Mesenchymal stem cell of Wharton's jelly (primary cell): ENCODE results near the genes LCMT1, HS3ST4 and GSG1L.

DNA sequence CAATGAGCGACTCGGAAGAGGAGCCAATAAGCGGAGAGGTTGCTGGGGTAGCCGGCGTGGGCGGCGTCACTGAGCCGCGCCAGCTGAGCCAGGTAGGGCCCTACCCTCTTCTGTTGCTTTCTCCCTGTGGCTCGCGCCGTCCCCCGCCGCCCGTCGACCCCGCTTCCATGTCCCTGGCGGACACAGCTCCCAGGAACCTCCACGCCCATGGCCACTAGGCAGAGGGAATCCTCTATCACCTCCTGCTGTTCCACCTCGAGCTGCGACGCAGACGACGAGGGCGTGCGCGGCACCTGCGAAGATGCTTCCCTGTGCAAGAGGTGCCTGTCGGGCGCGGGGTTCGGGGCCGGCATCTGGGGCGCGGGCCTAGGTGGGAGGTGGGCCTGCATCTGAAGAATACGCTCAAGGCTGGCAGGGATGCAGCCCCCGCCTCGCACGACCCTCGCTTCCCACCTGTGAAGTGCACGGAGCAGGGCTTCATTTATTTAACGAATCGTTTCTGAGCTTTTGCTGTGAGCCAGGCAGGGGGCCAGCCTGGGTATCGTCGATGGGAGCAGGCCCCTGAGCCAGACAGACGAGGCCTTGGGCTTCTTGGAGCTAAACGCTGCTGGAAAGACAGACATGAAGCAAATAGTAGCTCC is at the start of gene LCMT1:
TSS of gene LCMT1 (plus strand) at position 66 of the 641 bp plus-strand sequence.
- CAGE, long polyA plus RNA = no peak

DNA sequence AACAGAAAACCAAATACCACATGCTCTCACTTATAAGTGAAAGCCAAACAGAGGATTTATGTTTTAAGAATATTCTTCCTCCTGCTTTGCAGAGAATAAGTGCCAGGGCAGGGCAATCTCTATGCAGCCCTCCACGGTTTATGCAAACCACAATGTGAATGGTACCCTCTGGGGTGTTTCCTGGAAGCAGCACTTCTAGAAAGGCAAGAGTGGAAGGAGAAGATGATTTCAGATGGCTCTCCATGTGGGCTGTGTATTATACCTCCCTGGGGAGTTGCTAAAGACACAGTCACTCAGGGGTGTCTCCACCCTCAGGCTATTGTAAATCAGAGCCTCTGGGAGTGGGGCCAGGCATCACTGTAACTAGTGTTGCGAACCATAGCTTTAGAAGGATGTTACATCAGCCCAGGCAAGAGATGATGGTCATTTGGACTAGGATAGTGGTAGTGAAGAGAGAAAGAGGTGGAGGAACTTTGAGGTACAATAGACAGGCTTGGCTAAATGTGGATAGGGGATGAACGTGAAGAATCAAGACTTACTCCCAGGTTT is 83.3 kb upstream of the ZKSCAN2 start:
- CAGE, long polyA plus RNA = no peak

DNA sequence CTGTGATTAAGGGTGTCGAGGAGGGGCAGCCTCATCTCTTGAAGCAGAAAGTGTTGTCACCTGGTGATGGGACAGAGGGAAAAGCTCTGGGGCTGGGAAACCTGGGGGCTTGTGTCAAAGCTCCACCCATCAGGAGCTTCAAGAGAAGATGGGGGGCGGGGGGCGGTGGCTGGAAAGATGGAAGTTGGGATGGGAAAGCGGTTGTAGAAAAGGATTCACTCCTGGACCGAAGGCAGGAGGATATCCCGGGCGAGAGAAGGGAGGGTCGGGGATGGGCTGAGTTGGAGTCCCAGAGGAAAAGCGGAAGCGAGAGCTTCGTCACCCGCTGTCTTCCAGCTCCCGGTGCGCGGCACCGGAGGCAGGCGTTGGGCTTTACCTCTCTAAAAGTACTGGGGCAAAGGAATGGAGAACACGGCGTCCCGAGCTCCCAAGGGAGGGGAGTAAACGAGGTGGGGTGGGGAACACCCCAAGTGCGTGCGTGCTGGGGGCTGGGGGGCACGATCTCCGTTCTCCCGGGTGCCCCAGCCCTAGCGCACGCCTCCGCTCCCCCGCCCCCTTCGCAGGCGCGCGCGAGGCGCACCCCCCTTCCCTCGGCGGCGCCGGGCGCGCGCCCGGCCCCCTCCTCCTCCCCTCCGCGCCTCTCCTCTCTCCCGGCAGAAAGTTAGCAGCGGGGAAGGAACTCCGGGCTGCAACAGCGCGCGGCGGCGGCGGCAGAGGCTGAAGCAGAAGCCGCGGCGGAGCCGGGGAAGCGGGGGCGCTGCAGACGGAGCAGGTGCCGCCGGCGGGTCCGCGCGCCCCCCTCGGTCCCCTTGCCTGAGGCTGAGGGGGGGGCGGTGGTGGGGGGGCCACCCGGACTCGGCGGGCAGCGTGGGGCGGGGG is at the start of gene HS3ST4:
TSS of gene HS3ST4 (plus strand) at position 626 of the 879 bp plus-strand sequence.
- CAGE, long polyA plus RNA = no peak

DNA sequence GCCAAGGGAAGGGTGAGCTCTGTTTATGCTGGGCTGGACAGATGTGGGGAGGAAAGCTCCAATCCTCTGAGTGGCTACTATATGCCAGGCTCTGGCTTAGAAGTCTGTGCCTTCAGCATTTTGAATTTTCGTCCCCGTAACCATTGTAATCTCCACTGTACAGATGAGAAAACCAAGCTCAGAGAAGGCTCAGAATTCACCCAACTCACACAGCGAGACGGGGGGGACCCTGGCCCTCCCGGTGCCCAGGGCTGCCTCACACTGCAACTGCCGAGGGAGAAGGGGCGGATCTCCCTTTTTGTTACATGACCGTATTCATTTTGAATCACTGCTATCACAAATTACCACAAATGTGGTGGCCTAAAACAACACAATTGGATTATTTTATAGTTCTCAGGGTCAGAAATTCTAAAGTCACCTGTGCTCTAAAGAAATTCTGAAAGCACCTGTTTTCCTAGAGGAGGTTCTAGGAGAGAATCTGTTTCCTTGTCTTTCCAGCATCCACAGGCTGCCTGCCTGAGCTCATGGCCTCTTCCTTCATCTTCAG is 75.2 kb upstream of the C16orf82 start:
- CAGE, long polyA plus RNA = no peak

GRCh38 chr16:27196027-27196350 is 7.3 kb upstream of the KDM8 start:
- CAGE, long polyA plus RNA = no peak

GRCh38 chr16:27213943-27215326 is 11.1 kb downstream of the KDM8 start:
- CAGE, long polyA plus RNA = no peak

- CAGE, long polyA plus RNA = no peak
Observed at GRCh38 chr16:27222689-27223291, 19.5 kb downstream of the KDM8 start.

GRCh38 chr16:27234922-27235859 is 31.9 kb downstream of the KDM8 start:
- CAGE, long polyA plus RNA = no peak

DNA sequence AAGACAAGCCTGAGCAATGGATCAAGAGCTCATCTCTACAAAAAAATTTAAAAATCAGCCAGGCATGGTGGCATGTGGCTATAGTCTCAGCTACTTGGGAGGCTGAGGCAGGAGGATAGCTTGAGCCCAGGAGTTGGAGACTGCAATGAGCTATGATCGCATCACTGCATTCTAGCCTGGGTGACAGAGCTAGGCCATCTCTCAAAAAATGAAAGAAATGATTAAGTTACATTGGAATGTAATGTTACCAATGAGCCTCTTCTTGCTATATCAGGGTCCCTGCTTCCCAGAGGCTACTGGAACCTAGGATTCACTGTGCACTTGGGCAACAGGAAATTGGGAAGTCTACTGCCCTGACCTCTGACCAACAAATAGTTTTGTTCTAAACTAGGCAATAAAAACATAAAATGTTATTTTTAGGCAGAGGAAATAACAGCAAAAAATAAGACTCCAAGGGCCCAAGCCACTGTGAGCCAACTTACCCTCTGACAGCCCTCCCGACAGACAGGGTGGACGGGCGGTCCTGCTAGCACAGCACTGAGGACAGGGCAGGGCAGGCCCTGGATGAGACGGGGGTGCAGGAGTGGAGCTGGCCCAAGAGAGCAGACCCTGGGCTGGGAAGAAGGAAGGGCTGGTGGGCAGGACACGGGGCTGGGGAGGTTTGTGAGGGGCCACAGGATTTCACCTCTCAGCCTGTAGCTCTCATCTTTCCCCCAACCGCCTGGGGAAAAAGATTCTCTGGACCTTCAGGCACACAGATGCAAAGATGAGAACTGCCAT is 27.5 kb downstream of the NSMCE1 start:
- CAGE, long polyA plus RNA = no peak

DNA sequence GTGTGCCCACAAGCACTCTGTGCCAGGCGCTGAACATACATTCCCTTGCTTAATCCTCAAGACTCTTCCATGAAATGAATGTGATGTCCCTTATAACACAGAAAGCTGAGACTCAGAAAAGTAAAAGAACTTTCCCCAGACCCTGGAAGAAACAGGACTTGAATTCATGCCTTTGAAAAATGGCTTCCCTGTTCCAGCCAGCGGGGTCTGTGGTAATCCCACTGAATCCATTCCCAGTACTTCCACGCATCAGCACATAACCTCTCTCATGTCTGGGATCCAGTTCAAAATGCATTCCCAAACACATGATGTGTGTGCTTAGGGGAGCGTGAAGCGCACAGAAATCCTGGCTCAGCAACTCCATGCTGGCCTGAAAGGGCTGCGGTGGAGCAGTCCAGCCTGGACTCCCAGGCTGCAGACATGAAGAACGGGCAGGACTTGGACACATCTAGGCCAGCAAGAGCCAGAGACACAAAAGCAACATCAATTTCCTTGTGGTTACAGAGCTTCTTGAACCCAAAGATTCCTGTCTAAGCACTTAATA is 23.4 kb downstream of the NSMCE1 start:
- CAGE, long polyA plus RNA = no peak

- CAGE, long polyA plus RNA = no peak
Observed at GRCh38 chr16:27271722-27272048, 3.1 kb upstream of the NSMCE1 start.

- CAGE, long polyA plus RNA = no peak
Observed at GRCh38 chr16:27332893-27333451, 19.2 kb downstream of the IL4R start.

DNA sequence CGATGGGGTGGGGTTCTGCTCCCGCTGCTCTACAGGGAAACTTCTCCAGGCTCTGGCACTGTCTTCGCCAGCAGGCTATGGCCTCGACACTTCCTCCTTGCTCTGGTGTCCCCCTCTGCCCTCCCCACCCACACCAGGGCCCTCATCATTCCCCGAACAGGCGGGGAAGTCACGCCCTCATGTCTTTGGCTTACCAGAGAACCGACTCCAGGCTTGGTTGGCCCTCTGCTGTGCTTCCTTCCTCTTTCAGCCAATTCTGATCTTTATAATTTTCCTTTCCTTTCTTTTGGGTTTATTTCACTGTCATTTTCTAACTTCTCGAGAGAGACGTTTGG is 18.1 kb upstream of the IL21R start:
- CAGE, long polyA plus RNA = no peak

GRCh38 chr16:27426277-27426859 is 24.4 kb downstream of the IL21R start:
- CAGE, long polyA plus RNA = no peak

DNA sequence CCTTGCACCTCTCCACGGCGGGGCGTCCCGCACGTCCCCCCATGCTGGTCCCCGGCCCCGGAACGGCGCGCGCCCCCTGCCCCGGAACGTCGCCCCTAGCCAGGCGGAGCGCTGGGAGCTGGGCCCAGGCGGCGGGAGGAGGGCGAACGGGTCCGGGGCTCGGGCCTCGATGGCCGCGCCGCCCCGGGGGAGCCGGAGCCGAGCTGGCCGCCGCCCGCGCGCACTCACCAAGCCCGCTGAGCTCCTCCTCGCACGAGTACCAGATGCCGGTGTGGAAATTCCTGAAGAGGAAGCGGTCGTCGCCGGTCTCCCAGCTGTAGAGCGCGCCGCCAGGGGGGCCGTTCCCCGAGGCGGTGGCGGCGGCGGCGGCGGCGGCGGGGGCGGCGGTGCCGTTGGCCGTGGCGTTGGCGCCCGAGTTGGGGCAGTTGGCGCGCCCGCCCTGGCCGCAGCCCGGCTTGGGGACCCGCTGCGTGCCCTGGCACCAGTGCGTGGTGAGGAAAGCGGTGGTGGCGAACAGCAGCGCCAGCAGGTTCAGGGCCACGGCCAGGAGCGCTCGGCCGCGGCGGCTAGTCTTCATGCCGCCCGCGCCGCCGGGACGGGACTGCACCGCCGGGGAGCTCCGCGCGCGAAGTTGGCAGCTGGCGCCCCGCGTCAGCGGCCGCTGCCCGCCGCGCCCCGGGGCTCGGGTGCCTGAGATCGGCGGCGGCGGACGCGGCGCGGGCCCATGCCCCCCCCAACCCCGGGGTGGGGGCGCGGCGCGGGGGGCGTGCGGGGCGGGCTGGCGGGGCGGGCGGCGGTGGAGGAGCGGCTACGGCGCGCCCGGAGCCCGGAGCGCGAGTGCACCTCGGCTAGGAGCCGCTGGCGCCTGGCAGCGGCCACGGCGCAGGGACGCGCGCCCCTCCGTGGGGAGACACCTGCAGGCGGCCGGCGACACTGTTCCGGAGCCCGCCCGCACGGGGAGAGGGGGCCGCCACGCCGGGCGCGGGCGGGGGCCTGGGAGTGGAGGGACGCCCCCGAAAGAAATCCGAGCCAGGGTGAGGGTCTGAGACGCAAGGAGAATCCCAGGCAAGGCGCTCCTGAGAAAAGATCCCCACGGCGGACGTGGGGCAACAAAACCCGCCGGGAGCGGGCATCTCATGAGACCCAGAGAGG is at the start of gene GSG1L:
TSS of gene GSG1L (minus strand) at position 867 of the 1,152 bp plus-strand sequence.
- CAGE, long polyA plus RNA = no peak

- CAGE, long polyA plus RNA = no peak
Observed at GRCh38 chr16:28148891-28149475, 62.8 kb downstream of the XPO6 start.

DNA sequence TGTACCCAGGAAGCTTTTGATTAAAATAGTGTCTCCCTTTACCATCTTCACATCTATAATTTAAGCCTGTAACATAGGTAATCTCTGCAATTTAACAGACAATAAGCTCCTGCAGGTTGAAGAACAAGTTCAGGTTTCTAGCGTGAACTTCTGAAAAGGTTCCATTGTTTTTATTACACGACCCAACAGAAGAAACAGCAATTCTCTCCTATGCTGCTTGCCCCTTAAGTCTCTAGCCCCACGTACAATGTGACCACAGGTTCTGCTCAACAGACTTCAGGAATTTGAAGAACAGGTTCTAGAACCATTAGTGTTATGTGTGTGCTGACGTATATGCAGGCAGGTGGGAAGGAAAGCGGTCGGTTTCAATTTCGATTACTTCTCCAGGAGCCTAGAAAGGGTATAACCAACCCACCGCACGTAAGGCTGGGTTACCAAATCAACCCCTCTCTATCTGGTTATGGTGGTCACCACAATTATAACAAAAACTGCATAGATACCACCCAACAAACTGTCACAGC is 39.5 kb downstream of the XPO6 start:
- CAGE, long polyA plus RNA = no peak

- CAGE, long polyA plus RNA = no peak
Observed at GRCh38 chr16:28186659-28187357, 25.0 kb downstream of the XPO6 start.

- CAGE, long polyA plus RNA = no peak
Observed at GRCh38 chr16:28212513-28212868, 726 bp upstream of the XPO6 start.

DNA sequence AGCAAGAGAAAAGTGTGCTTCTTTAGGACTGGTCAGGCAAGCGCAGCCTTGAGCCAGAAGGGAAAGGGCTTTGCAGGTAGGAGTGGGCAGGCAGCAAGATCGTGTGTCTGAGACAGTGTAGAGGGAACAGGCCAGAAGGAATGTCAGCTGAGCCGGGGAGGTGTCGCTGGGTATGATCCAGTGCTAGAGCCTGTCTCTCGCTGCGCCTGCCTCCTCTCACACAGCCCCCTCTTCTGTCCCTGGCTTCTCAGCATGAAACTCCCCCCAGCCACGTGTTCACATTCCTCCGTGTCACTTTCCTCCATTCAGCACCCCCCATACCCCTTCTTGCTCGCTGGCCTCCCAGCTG is 18.9 kb downstream of the SGF29 start:
- CAGE, long polyA plus RNA = no peak